Mammary microvascular endothelial cell (primary cell): ENCODE measurements around a stretch of chr6.

DNA sequence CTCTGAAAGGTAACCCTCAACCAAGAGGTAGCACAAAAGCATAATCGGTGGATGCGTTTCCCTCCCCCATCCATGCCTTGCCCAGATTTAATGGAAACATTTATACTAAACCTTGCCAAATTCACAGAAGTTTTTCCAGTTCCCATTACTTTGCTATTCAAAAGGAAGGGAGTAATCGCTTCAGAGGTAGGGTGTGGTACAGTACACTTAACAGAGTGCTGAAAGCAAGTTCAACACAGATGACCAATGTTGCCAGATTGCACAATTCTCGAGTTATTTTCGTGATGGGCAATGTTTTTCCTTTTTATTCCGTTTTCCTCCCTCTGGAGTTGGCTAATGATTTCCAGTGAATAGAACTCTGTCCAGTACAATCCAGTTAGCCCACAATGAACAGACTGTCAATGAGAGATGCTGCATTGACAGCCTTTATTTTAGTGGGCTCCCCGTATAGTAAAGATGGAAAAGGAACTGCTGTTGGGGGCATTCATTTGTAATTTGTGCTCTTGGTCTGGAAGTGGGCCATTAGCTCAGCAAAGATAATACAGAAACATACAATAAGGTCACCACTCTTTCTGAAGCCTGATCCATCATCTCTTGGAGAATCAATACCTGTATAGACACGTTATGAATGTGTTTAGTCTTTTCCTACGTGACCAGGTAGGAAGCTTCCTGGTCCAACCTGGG is 49.4 kb upstream of the RANBP9 start:
- RAMPAGE, long total RNA, result no peak

GRCh38 chr6:13767193-13767921 is 47.0 kb downstream of the MCUR1 start:
- RAMPAGE, long total RNA, result no peak

DNA sequence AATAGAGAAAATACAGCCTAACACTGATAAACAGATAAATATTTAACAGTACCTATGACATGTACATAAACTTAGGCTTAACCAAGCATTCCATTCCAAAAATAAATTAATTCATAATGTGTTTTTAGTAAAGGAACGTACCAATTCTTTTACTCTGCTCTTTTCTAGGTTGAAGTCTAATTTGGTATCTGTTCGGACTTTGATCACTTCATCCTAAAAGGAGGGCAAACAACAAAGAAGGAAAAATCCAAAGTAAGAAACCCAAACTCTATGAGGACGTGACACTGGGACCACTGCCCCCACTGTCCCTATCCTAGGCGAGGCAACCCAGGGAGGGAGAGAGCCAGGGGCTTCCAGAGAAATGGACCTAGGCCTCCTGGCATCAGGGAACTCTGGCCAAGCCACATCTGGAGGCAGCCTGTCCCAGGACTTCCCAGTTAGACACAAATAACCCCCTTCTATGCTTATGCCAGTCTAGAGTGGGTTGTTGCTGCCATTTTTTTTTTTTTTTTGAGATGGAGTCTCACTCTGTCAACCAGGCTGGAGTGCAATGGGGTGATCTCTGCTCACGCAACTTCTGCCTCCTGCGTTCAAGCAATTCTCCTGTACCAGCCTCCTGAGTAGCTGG is 15.6 kb downstream of the MCUR1 start:
- RAMPAGE, long total RNA, result no peak

DNA sequence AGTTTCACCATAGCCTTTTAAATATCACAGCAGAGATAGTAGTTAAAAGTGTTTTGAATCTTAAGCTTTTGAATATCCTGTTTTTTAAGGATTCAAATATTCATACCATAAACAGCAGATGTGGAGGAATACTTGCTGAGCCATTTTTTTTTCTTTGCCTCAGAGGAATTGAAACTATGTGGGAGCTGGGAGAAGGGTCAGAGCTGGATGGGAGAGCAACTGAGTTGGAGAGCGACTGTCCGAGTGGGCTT is 34.1 kb upstream of the MCUR1 start:
- RAMPAGE, long total RNA, result no peak

DNA sequence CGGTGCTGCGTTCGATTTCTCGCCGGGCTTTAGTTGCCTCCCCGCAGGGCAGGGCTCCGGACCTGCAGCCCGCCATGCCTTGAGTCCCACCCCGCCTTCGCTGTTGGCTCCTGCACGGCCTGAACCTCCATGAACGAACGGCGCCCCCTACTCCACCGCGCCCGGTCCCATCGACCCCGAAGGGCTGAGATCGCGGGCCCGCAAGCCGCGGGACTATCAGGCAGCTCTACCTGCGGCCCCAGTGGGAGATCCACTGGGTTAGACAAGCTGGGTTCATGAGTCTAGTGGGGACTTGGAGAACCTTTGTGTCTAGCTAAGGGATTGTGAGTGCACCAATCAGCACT is 45.9 kb upstream of the MCUR1 start:
- RAMPAGE, long total RNA, result no peak

DNA sequence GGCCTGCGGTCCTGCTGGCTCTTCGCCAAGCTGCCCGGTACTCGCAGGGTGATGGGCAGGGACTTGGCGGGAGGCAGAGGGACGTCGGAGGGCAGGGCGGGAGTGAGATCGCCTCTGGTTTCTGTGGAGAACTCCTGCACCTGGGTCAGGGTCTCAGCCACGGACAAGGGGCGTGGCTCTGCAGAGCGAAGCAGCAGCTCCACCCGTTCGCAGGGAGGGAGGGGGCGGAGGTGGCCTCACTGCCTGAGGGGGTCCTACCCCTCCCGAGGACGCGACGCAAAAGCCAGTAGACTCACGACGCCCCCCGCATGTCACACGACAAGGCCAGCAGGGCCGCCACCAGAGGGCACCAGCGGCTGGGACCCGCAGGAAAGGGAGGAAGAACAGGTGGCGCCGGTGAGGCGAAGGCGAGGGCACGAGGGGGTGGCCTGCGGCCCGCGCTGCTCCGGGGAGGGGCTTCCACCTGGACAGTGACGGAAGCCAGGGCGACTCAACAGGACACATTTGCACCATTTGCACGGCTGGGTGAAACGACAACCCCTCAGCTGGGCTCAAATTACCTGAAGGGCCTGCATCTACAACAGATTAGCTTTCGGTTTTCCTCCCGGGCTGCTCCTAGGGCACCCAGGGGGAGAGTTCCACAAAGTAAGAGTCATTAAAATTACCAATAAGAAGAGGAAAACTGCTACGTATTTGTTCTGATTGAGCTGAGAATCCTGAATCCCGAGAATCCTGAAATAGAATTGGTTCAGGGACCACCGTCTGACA is 51.0 kb upstream of the RNF182 start:
- RAMPAGE, long total RNA, result no peak

DNA sequence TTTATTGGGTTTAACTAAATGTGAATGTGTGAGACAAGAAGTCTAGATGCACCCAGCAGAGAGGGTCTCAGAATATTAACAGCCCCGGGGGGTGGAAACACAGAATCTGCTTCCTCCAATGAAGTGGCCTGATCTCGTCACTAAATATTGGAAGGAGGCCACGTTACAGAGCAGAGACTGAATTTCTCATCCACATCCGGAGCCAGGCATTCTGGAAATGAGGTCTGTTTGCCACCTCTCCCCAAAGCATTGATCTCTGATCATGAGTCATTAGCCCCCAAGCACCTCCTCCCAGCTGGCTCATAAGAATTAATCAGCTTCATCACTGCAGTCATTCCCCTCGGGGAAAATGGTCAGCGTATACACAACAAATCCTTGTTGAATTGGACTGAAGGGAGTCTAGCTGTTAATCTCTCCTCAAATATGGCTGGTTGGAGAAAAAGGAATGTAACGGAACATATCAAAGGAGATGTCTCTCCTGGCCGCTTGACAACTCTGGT is 76.5 kb downstream of the RNF182 start:
- RAMPAGE, long total RNA, result no peak

GRCh38 chr6:14121728-14122812 is 4.5 kb downstream of the CD83 start:
- RAMPAGE, long total RNA, result no peak

DNA sequence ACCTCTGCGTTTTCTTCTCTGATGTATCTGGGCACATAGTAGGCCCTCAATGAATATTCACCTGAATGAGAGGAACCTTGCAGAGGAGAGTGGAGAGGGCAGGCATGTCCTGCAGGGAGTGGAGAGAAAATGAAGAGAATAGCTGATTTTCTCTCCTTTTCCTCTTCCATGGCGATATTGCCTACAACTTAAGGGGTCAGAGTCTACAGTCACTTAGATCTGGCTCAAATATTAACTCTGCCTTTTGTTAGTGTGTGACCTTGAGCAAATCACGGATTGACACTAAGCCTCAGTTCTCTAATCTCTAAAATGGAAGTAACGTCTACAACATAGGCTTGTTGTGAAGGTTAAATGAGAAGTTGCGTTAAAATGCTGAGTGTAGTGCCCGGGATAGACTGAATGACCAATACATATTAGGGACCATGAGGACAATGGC is 14.7 kb downstream of the CD83 start:
- RAMPAGE, long total RNA, result no peak

GRCh38 chr6:14139474-14140261 is 22.1 kb downstream of the CD83 start:
- RAMPAGE, long total RNA, result no peak

DNA sequence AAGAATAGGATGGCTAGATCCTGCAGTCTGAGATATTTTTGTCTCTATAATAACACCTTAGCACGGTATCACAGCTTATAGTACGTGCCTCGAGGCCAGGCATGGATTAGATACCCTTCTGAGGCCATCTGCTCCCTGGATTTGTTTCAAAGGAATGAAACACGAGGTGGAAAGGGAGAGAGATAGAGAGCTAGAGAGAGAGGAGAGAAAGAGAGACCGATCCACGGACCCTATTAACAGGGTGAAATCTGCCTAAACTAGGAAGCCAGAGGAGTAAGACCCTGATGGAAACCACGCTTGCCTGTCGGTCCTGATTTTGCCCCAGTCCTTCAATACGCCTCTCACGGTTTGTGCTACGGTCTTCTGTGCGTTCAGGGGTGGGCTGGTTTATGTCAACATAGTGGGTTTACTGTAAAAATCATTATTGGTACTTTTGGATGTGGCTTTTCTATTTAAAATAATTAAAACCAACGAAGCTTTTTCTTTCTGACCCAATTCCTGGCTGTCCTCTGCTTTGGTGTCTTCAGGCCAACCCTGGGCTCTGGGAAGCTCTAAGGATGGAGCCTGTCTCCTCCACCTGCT is 92.6 kb downstream of the CD83 start:
- RAMPAGE, long total RNA, result no peak

DNA sequence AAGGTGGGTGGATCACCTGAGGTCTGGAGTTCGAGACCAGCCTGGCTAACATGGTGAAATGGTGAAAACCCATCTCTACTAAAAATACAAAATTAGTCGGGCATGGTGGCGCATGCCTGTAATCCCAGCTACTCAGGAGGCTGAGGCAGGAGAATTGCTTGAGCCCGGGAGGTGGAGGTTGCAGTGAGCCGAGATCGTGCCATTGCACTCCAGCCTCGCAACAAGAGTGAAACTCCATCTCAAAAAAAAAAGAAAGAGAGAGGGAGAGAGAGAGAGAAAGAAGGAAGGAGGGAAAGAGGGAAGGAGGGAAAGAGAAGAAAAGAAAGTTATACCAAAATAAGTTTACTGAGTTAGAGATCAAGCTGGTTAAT is 341.3 kb upstream of the JARID2 start:
- RAMPAGE, long total RNA, result no peak

GRCh38 chr6:15089480-15090713 is 156.0 kb upstream of the JARID2 start:
- RAMPAGE, long total RNA, result no peak

DNA sequence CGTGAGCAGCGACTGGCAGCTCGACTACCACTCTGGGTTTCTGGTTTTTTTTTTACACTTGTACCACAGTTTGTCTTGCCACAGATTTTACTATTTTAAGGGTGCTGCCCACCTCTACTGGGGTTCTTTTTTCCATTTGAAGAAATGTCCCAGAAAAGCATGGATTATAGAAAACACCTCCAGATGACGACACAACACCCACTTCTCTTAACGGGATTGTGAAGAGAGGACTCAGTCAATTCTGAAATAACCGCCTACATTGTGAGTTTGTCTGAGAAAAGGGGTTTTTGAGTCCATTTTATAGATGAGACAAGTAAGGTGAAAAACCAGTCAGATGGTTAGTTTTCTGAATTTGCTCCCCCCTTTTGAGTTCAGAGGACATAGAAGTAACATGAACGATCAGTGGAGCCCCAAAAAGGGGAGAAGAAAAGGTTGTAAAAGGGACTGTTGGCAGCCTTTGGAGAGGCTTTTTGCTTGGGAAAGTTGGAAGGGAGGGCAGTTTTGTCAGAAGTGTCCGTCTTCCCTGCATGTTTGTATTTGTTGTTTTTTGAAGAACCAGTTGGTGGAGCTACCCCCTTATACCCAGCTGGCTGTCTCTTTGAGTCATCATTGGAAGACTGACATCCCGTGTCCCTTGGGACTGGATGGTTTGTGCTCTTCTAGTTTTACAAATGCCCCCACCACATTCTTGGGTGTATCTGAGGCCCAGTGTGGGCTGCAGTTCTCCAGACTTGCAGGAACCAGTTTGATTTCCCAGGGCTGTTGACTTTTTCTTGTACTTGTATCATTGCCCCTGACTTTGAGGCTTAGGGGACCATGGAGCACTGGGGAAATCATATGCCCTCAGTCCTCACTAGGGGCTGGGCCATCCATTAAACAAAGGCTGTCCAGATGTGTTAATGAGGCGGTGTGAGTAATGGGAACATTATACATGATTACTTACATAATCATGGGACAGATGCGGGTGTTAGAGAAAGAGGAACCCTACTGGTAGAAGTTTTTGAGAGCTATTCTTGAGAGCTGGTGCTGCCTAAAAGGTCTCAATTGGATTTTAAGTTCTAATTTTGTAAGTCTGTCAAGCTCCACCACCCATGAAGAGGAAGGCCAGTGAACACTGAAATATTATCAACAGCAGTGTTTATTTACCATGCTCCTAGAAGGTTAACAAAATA is 8.1 kb downstream of the JARID2 start:
- RAMPAGE, long total RNA, result no peak

DNA sequence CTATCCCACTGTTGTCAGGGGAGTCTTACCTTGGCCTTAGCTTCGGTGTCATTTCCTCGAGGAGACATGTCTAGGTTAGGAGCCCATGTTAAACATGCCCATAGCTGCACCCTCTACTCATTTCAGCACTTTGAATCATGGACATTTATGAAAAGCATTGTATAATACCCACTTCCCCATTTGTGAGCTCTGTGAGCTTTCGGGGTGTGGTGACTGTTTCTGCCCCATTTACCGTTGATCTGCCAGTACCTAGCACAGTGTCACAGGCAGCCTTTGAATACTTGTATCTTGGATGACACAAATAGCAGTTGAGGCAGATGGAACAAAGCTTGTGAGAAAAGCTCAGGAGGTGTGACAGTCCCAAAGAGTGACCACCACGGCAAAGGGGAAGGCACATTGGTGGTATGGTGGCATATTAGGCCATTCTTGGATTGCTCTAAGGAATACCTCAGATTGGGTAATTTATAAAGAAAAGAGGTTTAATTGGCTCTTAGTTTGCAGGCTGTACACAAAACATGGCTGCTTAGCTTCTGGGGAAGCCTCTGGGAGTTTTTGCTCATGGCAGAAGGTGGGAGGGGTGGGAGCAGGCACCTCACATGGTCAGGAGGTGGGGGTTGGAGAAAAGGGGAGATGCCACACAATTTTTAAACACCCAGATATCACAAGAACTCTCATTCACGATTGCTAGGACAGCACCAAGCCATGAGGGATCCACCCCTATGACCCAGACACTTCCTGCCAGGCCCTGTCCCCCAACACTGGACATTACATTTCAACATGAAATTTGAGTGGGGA is 42.0 kb downstream of the JARID2 start:
- RAMPAGE, long total RNA, result no peak

GRCh38 chr6:15324102-15324419 is 78.2 kb downstream of the JARID2 start:
- RAMPAGE, long total RNA, result no peak

GRCh38 chr6:15331112-15331486 is 85.2 kb downstream of the JARID2 start:
- RAMPAGE, long total RNA, result no peak

GRCh38 chr6:15398061-15399423 is 152.7 kb downstream of the JARID2 start:
- RAMPAGE, long total RNA, result no peak

DNA sequence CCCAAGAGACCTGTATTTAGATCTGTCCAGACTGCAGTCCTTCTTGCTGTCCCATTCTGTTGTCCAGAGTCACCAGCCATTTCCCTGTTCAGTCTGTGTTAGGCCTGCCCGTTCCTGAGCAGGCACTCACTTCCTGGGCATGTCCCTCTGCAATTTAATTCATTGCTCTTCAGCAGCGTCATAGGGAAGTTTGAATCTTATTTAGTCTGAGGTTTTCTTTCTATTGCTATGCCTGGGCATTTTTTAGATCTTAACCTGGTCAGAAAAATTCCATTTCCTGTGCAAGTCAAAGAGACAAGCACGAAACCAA is 190.2 kb downstream of the DTNBP1 start:
- RAMPAGE, long total RNA, result no peak

DNA sequence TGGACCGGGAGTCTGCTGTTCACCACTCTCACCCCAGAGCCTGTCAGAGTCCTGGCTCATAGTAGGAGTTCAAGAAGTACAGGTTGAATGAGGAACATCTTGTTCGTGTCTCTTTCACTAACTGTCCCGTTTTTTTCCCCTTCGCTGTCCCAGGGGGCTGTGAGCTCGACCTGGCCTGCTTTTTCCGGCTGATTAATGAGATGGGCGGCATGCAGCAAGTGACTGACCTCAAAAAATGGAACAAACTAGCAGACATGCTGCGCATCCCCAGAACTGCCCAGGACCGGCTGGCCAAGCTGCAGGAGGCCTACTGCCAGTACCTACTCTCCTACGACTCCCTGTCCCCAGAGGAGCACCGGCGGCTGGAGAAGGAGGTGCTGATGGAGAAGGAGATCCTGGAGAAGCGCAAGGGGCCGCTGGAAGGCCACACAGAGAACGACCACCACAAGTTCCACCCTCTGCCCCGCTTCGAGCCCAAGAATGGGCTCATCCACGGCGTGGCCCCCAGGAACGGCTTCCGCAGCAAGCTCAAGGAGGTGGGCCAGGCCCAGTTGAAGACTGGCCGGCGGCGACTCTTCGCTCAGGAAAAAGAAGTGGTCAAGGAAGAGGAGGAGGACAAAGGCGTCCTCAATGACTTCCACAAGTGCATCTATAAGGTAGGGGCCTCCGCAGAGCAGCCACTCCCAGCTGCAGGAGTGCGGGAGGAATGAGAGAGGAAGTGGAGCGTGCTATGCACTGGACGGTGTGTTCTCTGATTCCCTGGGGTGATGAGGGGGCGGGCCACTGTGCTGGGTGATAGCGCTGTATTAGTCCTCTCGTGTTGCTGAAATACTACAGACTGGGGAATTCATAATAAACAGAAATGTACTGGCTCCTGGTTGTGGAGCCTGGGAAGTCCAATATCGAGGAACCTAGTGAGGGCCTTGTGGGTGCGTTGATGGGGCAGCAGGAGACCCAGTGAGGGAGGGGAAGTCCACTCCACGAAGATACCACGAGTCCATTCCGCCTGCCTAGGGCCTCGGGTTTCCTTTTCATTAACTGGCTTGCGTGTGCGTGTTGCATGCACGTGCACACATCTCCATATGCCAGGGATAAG is 161.7 kb downstream of the DTNBP1 start:
- RAMPAGE, long total RNA, result no peak